Penis (tissue), 1 donor: ENCODE measurements around the gene HBS1L.

GRCh38 chr6:135015145-135015557, 39.5 kb downstream of the HBS1L start:
- PRO-cap, result no peak

GRCh38 chr6:135053986-135055119, at the start of gene HBS1L:
Gene HBS1L, minus strand, starts transcription at chr6:135054822.
- PRO-cap, result bidirectional peak, plus-strand start at chr6:135054570, minus-strand start at chr6:135054555; bidirectional peak, plus-strand start at chr6:135054994, minus-strand start at chr6:135054819

- PRO-cap, result no peak
These were observed 33.1 kb upstream of the HBS1L start for GRCh38 chr6:135087607-135088337.

GRCh38 chr6:135122440-135122876, 58.6 kb upstream of the MYB start:
- PRO-cap, result no peak

GRCh38 chr6:135180203-135181025, 694 bp upstream of the MYB start:
- PRO-cap, result no peak

DNA sequence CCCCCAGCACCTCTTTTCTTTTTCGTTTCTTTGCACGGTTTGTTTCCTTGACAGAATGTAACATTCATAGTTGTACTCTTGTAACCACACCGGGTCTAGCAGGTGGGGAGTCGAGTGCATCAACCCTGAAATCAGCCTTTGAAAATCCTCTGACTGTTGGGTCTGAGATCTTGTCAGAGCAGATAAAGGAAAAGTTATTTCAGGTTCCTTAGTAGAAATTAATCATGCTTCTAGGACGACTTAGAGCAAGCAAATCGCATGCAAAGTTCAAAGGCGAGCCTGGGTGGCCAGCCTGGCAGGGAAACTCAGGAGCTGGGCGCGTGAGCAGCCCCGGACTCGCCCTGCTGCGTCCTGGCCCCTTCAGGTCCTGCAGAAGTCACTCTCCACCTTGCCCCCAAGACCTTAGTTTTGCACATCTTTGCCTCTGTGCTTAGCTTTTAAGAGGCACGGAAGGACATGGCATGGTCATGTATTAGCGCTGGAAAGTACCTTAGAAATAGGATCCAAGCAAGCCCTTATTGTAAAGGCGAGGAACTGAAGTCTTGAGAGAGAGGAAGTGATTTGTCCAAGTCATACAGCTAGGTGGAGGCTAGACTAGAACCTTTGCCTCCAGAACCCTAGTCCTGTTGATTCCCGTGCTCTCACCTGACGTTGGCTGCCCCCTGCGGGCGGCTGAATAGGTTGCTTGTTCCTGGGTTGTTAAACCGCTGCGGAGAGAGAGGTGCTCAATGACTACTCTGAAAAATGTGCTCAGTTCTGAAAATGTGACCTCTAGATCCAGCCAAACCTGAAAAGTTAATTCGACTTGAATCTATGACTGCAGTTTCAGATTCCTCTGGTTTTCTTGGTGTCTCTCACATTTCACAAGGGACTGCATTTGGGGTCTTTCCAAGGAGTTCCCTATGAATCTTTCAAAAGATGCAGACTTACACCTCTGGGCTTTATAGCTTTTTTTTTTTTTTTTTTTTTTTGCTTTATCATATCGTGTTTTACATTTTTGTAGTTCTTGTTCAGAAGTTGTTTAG, 2.6 kb downstream of the MYB start:
- PRO-cap, result no peak

DNA sequence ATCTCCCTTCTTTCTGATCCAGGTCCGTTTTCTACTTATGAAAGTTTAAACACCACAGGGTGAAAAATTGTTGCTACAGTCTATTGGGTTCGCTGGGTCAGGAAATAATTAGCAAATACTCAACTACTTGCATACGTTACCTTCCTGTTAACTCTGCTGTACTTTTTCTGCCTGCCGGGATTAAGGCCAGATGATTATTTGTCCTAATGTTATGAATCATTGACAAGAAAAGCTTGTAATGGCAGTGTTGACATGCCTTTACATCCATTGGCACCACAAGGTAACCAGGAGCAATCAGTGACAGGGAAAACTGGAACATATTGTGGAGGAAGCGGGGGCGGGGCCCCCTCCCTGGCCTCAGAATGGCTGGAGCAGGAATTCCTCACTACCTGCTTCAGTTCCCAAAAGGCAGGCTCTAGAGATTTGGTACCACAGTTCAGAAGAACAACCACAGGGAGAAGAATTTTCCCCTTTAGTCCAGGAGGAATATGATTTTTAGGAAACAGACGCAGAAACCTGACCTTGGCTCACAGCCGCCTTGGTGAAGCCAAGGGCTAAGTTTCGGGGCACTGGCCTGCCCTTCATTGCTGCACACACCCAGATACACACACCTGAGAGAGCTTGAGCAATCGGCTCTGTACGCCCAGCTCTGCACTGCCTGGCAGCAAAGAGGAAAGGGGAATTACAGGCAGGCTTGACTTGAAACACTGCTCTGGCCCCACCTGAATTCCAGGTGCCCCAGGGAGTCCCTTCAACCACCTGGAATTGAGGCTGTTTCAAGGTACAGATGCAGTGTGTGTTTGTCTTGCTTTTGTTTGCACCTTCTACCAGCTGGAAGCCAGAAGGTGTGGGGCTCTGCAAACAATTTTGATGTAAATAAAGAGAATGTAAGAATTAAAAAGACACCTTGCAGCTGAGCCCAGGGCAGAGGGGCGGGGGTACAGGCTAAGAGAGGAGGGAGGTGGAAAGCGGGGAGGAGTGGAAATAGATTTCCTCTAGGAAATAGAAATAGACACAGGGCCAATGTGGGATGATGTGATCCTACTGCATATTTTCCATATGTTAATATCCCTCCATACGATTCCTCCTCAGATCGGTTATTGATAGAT, 89.8 kb downstream of the MYB start:
- PRO-cap, result no peak

DNA sequence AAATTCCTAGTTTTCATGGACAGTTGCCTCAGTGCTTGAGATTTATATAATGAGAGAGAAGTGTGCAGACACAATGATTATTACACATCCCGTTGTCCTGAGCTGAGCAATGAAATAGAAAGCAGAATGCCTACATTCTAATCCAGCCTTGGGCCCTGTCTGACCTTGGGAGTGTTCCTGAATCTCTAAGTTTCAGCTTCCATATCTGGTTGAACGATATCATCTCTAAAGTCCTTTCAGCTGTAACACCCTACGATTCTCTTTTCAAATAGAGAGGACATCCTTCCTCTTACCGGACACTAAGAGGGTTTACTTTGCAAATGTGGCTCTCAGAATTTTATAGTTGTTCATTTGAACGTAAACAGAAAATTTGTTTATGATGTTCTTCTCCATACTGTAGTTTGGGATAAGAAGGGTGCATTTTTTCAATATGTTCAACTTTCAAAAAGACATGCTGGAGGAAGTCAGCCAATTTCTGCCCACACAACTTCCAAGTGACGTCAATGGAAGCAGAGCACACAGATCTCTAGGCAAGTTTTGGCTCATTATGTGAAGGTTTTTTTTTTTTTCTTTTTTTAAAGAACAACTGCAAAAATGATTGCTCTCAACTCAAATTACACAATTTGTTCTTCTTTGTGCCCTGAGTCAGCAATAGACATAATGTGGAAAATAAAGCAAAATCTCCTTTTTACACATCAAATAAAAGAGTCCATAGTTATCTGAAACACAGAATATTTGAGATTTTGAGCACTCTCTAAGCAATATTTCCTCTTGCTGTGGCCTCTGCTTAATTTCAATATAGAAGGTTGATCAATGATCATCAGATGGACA, 50.5 kb downstream of the PDE7B start:
- PRO-cap, result no peak

- PRO-cap, result no peak
These were observed 163.4 kb downstream of the PDE7B start for GRCh38 chr6:136014588-136015575.

DNA sequence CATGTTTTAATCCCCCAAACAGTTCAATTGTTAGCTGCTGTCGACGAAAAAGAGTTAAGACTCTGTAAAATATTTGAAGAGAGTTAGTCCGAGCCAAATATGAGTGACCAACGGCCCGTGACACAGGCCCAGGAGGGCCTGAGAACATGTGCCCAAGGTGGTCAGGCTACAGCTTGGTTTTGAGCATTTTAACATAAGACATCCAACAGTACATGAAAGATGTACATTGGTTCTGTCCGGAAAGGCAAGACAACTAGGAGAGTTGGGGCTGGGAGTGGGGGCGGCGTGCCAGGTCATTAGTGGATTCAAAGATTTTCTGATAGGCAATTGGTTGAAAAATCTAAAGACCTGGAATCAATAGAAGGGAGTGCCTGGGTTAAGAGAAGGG, 182.1 kb downstream of the MTFR2 start:
- PRO-cap, result no peak

DNA sequence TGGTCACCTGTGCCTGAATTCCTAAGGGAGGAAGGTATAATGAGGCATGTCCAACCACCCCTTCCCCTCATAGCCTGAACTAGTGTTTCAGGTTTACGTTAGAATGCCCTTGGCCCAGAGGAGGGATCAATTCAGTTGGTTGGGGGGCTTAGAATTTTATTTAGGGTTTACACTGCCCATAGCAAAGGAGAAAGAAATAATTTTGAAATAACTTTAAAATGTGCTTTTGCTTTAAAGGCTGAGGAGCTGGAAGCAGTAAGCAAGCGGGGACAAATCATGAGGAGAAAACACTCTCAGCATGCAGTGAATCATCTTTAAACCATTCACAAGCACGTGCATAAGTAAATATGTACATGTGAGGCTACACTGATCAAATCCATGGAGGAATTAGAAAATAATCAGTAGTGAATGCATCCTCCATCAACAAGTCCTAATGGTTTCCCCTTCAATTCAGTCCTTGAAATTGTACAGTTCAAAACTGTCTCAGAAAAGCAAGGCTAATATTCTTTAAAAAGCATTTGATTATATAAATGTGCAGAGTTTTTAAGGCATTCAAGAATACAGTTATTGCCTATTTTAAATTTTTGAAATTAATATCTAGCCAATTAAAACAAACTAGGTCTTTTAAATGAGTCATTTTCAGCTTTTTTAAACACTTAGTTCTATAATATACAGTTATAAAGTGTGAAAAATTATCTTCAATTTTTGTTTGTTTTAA, 180.9 kb downstream of the MTFR2 start:
- PRO-cap, result no peak

DNA sequence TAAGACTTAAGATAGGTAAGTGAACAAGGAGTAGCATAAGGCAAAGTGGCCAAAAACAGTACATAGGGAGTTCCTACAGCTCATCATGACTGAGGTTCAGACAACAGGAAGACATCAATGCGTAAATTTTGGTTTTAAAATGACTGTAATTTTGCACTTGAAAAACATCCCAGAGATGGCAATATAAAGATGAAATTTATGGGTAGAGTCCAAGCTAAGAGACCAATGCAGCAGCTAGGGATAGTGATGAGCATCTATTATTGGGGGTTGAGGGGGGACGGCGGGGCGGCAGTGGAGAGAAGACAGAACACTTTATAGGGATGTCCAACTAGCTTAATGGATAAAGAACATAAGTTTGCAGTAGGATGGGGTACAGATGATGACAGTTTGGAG, 2.5 kb upstream of the MTFR2 start:
- PRO-cap, result no peak

- PRO-cap, result no peak
These were observed 18.1 kb upstream of the MTFR2 start for GRCh38 chr6:136267935-136268786.

- PRO-cap, result no peak
These were observed 19.5 kb downstream of the BCLAF1 start for GRCh38 chr6:136270049-136270616.

DNA sequence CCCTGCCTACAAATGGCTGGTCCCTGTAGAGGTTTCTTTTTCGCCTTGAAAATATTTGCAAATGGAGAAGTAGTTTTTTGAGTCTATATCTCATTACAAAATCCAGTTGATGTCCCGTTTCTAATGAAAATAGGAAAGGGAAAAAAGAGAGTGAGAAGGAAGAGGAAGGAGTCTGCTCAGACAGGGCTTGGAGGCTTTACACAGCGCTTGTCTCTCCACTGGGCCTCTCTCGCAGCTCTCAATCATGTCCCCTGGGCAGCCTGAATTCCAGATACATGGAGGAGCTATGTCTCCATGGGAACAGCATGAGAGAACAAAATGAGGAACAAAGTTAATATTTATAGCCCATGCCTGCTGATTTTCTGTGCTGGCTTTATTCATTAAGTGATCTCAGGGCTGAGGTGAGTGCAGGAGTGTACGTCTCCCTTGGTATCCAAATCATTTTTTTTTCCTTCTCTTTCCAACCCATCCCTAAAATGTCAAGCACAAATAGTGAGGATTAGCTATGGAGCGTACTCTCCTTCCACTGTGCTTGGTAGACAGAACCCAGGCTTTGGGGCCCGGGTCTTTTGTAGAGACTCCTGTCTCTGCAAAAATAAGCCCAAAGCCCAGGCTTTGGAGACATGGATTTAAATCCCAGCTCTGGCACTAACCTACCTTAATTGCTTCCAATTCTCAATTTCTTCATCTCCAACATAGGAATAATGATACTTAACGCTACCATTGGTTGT, 35.4 kb upstream of the BCLAF1 start:
- PRO-cap, result unidirectional peak, minus-strand start at position 240 of the sequence

DNA sequence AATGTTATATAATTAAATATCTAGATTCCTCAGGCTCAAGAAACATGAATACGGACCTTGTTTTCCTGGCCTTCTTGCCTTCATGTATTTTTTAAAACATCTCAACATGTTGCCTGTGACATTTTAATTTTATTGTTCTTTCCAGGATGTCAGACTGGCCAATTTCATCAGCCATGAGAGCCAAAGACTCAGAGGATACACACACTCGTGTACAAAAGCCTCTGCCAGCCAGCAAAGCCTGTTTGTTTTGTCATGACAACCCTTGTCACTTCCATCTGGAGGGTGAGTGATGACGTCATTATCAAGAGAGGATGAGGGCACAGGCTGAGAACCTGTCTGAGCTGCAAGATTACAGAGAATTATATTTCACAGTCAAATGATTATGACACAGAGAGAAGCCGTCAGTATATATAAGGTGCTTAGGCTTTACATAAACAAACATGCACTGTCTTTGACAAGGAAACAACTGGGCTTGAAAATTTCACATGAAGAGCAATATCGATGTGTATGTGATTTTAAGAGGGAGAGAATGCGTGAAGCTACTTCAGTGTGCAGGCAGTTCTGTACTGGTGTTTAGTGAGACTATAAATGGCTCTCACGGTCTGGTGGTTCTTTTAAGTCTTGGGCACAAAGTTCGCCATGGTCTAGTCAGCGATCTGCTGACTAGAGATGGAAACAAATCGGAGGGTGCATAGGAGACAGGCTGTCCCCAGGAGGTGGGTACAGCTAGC, 36.4 kb upstream of the BCLAF1 start:
- PRO-cap, result no peak

DNA sequence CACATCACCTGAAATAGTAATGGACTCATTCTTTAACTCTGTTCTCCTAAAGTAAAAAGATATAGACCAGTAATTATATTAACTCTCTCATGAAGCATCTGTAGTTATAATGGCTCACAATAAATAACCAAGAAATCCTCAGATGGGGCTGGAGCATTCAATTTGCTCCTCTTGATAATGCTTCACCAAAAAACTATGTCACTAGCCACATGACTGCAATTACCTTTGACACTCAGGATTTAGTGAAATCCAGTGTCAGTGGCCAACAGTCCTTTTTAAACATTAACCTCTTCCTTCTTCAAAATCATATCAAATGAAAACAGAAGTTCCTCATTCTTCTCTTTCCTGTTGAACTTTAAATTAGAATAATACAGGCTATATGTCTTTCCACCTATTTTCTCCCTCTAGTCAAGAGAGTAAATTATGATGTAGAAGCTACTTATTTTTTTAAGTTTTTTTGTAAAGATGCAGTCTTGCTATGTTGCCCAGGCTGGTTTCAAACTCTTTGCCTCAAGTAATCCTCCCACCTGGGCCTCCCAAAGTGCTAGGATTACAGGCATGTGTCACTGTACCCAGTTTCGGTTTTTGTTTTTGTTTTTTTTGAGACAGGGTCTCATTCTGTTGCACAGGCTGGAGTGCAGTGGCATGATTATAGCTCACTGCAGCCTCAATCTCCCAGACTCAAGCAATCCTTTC, 41.1 kb downstream of the MAP7 start:
- PRO-cap, result no peak

DNA sequence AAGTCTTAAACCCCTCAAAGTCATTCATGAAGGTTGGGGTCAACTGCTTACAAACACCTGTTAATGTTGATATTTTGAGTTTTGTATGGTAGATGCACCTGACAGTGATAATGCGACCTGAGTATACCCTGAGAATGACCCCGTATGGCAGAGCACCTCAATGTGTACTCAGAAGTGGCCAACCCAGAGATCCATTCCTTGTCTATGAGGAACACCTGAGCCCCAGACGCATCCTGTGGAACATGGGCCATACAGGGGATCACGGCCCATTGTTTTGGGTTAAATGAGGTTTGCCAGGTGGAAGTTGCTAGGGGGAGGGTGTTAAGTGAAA, 36.7 kb downstream of the MAP7 start:
- PRO-cap, result no peak

DNA sequence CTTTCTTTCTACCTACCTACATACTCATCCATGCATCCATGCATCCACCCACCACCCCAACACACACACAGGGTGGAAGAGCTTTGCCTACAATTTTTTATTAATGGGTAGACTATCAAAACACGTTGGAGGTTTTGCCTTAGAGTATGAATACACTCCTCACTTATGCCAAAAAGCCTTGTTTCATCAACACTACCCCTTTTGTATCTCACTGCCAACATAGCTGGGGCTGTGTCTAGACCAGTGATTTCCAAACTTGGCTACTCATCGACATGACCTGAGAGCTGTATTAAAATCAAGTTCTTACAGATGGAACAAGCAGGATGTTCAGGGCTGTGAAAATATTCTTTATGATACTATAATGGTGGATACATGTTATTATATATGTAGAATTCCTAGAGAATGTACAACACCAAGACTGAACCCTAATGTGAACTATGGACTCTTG, 29.0 kb upstream of the MAP7 start:
- PRO-cap, result no peak

- PRO-cap, result no peak
These were observed 49.4 kb upstream of the MAP7 start for GRCh38 chr6:136599542-136600052.